Frontal cortex (tissue), 2 donors: ENCODE results near the genes SNCAIP and SNX2.

- RAMPAGE, long total RNA = no peak
These were observed 267.5 kb downstream of the FAM170A start for GRCh38 chr5:119896816-119897202.

- RAMPAGE, long total RNA = no peak
These were observed 452.3 kb downstream of the PRR16 start for GRCh38 chr5:120916350-120916845.

GRCh38 chr5:122076667-122077467 is 1.2 kb downstream of the LOX start:
- RAMPAGE, long total RNA = no peak

GRCh38 chr5:122154597-122155353 is 5.2 kb upstream of the ENSG00000250803 start:
- RAMPAGE, long total RNA = no peak

GRCh38 chr5:122311395-122312382 is at the start of gene SNCAIP:
Gene SNCAIP, plus strand, starts transcription at chr5:122312237.
- RAMPAGE, long total RNA = no peak

DNA sequence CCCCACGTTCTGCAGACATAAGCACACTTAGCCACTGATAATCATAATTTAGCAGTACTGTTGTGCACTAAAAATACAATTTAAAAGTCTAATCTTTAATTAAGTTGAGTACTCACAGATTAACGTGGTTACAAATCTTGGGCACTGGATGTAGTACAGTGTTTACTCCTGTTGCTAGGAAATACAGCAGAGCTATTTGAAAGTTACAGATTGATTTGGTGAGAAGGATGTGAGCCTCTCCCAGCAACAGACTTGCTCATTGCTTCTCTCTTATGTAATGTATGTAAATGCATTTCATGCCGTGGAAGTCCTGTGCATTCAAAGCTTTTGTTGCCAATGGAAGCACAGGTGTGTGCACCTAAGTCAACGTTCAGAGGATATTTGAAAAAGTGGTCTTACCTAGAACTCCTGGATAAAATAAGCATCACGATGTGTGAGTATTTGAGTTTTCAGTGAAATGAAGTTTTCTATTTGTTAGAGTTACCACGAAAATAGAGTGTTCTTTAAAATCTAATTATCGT is 11.2 kb downstream of the SNCAIP start:
- RAMPAGE, long total RNA = no peak

DNA sequence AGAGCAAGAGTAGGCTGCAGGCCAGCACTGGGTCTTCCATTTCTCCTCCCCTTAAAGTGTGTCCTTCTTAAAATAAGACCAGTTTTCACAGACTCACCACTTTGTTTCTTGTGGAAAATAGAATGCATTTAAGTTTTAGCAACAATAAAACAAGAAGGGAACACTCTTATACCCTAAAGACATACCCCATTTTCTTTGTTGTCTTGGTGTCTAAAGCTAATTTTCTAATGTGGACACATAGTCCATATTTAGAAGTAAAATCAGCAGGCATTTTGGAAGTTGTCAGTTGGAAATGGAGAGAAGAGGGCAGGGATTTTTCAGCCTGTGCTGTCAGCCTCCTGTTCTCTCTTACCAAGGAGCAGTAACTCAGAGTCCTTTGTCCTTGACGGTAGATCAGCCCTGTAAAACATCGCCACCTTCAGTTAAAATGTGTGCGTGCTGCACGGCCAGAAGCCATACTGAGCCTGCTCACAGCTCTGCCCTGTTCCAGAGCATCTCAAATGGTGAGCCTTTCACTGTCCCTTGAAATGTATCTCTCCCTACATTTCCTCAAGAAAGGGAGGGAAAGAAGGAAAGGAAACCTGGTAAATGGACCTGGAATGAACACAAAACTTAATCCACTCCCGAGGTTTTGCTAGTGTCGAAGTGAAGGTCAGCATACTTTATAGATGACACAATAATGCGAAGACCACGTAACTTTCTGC is 103.4 kb downstream of the SNCAIP start:
- RAMPAGE, long total RNA = no peak

- RAMPAGE, long total RNA = no peak
These were observed 188.7 kb downstream of the SNCAIP start for GRCh38 chr5:122500670-122501285.

GRCh38 chr5:122774951-122775812 is at the start of gene SNX2:
Gene SNX2, plus strand, starts transcription at chr5:122775080.
- RAMPAGE, long total RNA = start-site peak on the plus strand at chr5:122775047-122775100, 2,397 and 272 reads in 2 replicates

- RAMPAGE, long total RNA = no peak
These were observed 4.4 kb downstream of the SNX24 start for GRCh38 chr5:122849404-122850687.

DNA sequence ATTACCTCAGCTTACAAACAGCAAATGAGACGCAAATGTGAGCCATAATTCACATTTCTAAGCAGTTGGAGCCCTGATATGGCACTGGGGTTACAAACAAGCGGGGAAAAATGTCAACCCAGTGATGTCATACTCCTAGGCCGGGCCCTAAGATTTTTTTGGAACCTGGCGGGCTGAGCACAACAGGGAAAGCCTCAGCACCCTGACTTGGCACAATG is 476 bp upstream of the CSNK1G3 start:
- RAMPAGE, long total RNA = no peak

GRCh38 chr5:123528851-123529236 is 16.9 kb downstream of the CSNK1G3 start:
- RAMPAGE, long total RNA = no peak

DNA sequence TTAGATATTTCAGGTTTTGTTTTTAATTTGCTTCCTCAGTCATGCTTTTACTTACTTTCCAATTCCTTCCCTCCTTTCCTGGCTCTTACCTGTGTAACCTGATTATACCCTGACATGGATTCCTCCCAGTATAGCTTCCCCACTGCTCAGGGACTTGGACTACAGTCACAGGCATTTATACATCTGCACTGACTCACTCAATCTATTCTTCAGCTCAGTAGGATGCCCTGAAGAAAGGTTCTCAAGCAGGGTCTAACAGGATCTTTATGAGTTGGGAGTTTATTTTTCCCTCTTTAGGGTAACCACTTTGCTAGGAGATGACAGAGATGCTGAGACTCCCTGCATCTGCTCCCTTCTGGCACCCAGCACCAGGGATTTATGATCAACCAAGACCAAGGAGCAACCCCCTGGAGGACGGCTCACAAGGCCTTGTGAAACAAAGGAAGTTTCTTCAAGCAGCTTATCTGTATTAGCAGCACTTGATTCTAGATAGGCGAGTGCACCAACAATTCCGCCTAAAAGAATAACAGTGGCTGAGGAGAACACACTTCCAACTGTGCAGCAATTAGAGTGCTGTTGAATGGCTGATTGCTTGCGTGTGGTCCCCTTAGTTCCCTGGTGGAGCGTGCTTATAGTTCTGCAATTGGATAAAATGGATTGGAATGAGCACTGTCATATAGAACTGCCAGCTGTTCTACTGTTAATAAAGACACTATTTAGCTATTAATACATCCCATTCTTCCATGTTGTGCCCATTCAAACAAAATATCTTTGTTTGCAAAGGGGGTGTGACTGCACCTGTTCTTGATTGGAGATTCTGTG is 482.6 kb downstream of the ZNF608 start:
- RAMPAGE, long total RNA = no peak

- RAMPAGE, long total RNA = no peak
These were observed 90.4 kb downstream of the ZNF608 start for GRCh38 chr5:124655852-124656658.

DNA sequence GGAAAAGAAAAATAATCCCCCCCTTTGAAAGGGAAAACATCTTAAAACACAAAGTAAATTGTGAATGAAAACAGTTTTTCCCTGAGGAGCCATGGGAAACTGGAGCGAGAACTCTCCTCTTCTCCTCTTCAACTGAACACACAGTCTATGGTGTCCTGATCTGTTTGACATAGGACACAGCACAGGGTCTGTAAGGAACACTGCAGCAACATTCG is 69.3 kb downstream of the ZNF608 start:
- RAMPAGE, long total RNA = no peak

DNA sequence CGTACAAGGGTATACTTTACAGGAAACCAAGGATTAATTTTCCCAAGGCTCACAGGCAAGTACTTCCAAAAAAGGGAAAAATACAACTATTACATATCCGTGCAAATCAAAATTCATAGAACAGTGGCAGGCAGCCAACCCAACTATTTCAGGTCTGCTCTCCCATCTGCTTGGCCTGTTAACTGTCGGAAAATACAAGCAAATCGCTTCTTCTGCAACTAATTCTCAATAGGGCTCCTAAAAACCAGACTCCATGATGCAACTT is 69.0 kb downstream of the ZNF608 start:
- RAMPAGE, long total RNA = no peak

DNA sequence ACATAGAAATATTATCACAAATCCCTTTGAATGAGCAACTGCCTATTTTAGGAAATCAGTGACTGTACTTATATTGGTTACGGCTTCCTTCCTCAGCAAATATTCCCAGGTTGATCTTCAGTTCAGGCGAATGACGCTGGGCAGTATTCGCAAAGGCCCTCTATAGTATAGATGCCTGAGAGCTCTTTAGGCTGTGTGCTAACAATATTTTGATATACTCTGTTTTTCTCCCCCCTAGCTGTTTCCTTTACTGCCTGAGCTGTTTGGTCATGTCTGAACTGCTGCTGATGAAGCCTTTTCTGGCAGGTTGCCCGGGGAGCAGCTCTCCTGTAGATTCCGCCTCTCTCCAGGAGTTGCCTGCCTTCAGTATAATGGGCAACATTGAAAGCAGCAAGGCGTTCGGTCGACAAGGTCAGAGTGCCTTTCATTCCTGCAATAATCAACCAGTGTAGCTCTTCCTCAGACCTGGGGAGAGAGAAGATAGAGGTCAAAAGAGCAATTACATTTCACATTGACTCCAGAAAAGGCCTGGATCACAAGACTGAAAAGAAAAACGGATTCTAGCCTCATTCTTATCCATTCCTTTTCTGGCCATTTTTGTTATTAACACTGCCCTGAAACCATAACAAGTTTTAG is 60.0 kb upstream of the ZNF608 start:
- RAMPAGE, long total RNA = no peak

GRCh38 chr5:125012592-125013052 is 266.2 kb upstream of the ZNF608 start:
- RAMPAGE, long total RNA = no peak

DNA sequence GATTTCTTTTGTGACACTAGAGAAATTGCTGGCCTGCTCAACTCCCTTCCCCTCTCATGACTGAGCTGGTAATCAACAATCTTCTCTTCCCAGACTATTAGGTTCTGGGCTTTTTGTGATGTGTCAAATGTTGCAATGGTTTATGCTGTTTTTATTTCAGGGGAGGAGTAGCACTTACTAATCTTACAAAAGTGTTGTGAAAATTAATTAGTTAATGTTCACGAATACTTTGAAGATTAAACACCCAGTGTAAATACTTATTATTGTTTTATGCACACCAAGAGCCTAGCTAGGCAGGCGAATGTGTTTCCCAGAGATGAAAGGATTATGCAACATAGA is 280.5 kb upstream of the ZNF608 start:
- RAMPAGE, long total RNA = no peak

DNA sequence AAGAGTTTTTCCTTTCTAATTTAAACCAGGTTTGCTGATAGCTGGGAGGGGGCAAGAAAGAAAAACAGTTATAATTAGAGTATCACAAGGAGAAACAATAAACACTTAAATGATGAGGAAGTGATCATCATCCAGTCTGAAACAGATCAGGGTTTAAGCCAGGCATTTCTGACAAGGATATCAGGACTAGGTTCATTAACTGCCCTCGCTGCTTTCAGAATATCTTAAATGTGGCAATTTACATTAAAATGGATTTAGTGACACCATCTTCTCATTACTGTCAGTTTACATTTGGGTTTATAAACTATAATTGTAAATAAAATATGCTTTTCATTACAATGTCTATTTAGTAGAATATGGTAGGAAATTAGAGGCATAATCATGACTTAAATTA is 511.2 kb upstream of the ZNF608 start:
- RAMPAGE, long total RNA = no peak